AG04450 (cell line): ENCODE measurements around the genes C12orf75 and NUAK1.

DNA sequence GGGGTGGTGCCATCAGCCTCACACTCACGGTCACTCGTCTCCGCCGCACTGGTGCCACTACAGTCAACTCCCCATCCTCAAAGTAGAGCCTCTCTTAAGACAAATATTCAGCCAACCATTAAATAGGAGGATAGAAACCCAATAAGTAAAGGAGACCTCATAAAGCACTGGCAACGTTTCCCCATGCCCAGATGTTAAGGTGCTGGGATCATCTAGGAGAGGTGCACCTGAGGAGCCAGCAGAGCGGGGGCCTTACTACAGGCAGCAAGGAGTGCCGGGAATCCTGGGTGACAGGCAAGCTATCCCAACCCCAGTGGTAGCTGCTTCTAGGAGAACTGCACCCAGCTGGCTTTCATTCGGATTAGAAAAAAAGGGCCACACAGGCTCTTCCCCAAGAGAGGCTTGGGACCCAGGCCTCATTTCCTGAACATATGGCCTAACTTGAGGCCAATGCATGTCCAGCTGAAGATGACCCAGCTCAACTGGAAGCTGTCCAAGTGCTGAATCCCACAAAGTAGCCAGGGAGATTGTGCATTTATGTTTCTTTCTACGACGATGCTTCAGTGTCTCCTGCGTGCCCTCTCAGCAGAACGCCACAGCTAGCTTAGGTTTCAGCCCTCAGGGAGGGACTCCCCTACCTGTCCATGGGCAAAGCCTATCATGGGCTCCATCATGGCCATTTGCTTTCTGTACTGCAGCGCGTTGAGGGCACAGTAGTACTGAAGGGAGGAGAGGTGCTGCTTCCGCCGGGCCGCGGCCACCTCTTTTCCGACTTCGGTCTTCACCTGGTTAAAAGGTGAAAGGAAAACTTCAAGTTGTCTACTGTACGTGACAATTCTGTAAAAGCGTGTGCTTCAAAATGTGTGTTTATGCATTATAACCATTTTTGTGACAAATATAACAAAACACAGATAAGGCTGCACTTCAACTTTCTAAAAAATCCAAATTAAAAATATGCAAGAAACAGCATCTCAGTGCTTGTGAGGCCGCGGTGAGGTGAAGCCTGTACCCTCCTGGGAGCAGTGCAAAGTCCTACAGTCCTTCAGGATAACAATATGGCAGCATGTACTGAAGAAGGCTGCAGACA lies 29.2 kb downstream of the APPL2 start:
- CAGE, long polyA plus RNA: no peak
- RRBS: no CpG with 5 or more reads among the region's 24 CpGs

DNA sequence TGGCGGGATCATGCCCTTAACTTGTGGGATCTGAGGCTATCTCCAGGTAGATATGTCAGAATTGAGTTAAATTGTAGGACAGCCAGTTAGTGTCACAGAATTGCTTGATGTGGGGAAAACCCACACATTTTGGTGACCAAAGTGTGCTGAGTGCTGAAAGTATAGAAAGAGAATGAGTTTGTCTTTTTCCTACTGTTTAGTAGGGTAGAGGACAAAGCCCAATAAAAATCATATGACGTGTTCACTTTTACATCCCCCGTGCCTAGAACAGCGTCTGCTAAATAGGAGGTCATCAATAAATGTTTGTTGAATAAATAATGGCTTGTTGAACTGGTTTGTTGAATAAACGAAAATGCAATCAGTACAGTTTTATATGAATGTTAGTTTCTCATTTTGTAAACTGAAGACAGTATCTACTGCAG lies 20.7 kb downstream of the APPL2 start:
- CAGE, long polyA plus RNA: no peak
- RRBS: no CpG with 5 or more reads among the region's 5 CpGs

- CAGE, long polyA plus RNA: no peak
- RRBS: no CpG with 5 or more reads among the region's 4 CpGs
These were observed 3.2 kb upstream of the APPL2 start for GRCh38 chr12:105239168-105239611.

DNA sequence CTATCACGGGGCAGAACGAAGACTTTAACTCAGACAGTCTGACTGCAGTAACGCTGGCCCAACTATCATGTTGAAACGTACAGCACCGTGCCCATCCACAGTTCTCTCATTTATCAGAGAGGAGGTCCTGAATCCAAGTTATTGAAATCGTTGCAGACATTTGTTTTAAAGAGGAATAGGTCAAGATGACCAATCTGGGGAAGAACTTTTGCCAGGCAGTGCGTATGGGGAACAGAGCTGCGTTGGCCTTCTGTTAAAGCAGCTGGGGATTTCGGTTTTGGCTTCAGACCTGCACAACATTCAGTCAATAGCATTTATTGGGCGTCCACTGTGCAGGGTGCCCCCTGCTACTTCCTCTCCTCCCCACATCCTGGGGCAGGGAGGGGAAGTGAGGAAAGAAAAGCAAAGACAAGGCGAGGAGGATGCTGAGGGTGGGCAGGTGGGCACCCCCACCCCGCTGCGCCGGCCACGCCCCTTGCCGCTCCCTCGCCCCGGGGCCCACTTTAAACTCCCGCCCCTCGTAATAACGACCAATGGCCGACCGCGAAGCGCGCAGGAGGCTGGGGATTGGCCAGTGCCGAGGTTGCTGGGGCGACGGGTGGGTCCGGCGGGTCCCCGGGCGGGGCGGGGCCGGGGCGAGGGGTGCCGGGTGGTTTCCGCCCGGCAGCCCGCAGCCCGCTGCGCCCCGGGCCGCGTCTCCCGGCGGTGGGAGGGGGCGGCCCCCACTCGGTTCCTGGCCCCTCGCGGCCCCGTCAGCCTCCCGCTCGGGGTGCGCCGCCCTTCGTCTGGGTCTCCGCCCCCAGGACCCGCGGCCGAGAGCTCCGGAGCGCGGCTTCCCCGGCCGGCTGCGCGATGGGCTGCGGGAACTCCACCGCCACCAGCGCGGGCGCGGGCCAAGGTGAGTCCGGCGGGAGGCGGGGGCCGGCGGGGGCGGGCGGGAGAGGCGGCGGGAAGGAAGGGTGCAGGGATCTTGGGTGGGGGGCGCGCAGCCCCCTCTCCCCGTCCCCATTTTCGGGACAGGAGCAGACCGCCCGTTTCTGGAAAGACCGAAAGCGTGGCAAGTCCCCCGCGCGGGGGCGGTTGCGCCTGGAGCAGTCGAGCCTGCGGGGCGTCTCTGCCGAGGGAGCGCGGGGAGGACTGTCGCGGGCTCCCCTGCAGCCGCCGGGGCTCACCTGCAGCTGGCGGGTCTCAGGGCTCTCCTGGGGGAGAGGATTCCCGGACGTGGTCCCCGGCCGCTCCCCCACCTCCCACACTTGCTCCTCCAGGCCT lies at the start of gene C12orf75:
TSS of gene C12orf75 (plus strand) at position 652 of the 1,269 bp plus-strand sequence.
- CAGE, long polyA plus RNA: start-site peak on the plus strand centred at position 674 of the sequence, 103 bp wide, 70 and 23 reads in 2 replicates; start-site peak on the plus strand centred at position 817 of the sequence, 91 bp wide, 122 and 162 reads in 2 replicates
- RRBS: 2% methylated on average over 20 of the region's 111 CpGs

- CAGE, long polyA plus RNA: no peak
- RRBS: no CpG with 5 or more reads among the region's 5 CpGs
These were observed 54.5 kb downstream of the C12orf75 start for GRCh38 chr12:105385032-105385450.

DNA sequence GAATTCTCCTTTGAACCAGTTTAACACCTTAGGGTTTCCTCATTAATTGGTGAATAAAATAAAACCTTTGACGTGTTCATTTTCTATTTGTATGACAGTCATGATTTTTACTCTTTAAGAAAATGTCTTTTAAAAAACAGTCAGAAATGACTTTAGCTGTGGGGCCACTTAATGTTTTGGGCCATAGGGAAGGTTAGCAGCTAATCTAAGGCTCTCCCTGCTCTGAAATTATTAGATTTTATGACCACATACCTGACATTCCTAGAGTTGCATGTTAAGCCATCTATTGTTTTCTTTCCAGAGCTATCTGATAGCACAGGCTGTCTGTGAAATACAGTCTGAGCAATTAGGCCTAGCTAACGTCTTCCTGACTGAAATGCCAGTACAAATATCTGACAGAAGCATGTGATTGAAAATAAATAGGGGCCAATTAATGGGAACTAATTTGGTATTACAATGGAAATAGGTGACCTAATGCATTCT lies 115.0 kb downstream of the C12orf75 start:
- CAGE, long polyA plus RNA: no peak
- RRBS: no CpG with 5 or more reads among the region's 2 CpGs

GRCh38 chr12:105672484-105672887 lies 342.0 kb downstream of the C12orf75 start:
- CAGE, long polyA plus RNA: no peak
- RRBS: no CpG with 5 or more reads among the region's 7 CpGs

DNA sequence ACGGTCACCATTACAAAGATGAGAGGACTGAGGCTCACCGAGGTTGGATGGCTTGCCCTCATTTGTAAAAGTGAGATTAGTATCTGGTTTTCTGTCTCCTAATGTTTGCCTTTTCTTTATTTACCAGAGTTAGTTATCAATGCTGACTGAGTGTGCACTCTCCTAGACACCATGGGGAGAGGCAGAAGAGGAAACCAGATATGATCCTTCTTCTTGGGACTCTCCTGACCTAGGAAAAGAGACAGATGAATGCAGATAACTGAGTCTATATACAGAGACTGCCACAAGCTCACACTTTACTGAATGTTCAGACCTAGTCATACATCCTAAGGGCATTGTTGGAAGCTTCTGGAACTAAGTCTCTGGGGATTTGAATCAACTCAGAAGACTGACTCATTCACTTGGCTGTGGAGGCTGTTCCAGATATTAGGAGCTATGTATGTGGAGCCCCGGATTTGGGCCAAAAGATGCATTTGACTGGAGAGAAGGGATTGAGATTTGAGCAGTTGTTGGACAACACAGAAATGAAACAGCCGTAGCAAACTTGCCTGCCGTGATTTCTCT lies 397.0 kb downstream of the NUAK1 start:
- CAGE, long polyA plus RNA: no peak
- RRBS: no CpG with 5 or more reads among the region's 5 CpGs

DNA sequence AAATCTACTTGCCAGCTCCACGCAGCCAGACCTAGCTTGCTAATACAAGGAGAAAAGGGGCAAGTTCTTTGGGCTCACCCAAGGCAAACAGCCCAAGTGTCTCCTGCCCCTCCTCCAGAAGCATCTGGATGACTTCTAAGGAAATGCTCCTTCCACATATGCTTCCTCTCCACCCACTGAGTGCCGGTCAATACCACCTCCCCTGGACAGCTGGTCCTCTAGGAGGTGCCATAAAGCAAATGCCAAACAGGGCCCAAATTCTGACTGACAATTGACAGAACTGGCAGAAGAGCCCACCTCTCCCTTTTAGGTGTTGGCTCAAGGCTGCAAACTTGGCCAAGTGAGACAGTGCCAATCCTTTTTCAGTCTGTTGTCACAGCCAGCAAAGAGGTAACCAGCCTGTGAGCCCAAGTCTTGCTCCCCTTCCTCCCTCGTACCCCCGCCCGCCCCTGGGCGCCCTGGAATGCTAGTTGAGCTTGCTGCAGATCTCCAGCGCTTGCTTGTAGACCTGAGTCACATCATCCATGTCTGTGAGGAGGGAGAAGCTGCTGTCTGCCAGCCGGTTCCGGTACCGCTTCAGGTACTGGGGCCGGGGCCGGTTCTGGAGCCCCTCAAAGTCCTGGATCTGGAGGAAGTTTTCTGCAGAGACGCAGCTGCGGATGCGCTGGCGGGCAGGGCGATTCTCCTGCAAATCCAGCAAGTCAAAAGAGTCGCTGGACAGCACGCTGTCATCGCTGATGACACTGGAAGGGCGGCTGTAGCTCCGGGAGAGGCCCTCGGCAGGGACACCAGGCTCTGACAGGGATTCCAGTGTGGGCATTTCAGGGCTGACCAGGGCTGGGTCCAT lies 72.2 kb downstream of the NUAK1 start:
- CAGE, long polyA plus RNA: no peak
- RRBS: no CpG with 5 or more reads among the region's 23 CpGs

GRCh38 chr12:106078533-106079155 lies 60.1 kb downstream of the NUAK1 start:
- CAGE, long polyA plus RNA: no peak
- RRBS: no CpG with 5 or more reads among the region's 8 CpGs

- CAGE, long polyA plus RNA: no peak
- RRBS: no CpG with 5 or more reads among the region's 14 CpGs
These were observed 42.4 kb downstream of the NUAK1 start for GRCh38 chr12:106096135-106096890.

GRCh38 chr12:106138421-106139021 lies at the start of gene NUAK1:
Gene NUAK1, minus strand, starts transcription at chr12:106138954.
- CAGE, long polyA plus RNA: no peak
- RRBS: 2% methylated on average over 11 of the region's 66 CpGs

DNA sequence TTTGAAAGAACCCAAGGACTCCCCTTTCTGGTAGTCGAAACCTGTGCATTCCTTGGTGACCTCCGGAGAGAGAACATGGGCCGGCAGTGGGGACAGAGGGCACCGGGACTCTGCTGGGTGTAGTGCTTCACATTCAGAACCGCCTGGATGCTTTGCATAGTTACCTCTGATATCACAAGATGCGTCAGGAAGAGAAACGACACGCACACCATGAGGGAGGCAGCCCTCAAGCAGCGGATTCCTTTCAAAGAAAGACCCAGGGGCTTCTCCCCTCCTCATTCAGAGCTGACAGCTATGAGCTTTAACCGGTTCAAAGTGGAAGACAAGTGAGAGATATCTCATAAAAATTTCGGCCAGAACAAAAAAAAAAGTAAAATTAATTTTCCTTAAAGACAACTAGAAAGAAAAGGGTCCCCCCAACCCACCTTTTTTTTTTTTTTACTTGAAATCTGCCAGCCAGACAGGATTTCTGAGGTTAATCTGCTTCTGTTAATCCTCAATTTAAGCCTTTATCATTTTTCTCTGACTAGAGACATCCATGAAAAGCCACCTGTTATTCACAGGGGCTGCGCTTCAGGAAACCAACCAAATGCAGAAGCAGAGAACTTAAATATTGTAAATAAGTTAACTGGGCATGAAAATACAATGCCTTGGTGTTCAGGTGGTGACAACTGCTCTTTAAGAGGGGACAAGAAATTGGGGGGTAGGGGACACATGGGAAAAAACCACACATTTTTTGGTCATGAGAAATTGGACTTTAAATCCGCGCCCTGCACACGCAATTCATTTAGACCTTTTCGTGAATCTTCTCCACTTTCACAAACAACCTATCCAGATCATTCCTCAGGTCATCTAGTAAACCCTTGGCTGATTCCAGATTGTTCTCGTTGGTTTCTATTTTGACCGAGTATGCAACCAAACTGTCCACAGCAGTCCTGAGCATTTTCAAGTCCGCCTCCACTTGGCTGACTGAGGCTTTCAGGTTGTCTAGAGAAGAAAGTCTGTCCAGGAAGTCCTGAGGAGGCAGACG lies 9.3 kb downstream of the CKAP4 start:
- CAGE, long polyA plus RNA: no peak
- RRBS: no CpG with 5 or more reads among the region's 20 CpGs

DNA sequence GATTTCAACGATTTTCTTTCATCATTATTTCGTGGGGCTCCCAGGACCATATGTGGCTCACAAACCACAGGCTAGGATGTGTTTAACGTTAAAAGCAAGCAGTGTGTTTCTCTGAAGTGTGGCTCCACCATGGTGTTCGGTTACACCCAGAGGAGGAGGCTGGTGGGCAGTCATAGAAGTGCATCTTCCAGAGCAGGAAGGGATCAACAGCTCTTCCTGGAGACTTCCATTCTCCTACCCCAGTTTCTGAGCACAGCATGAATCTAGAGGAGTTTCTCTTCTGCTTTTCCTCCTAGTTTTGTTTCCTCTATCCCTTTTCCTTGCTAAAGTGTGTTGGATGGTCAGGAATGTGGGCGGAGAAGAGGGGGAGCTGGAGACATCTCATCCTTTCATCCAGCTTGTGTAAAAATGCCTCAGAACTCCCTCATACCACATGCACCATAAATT lies 3.8 kb upstream of the CKAP4 start:
- CAGE, long polyA plus RNA: no peak
- RRBS: no CpG with 5 or more reads among the region's 5 CpGs

GRCh38 chr12:106254595-106254996 lies 6.8 kb upstream of the CKAP4 start:
- CAGE, long polyA plus RNA: no peak
- RRBS: no CpG with 5 or more reads among the region's 2 CpGs

DNA sequence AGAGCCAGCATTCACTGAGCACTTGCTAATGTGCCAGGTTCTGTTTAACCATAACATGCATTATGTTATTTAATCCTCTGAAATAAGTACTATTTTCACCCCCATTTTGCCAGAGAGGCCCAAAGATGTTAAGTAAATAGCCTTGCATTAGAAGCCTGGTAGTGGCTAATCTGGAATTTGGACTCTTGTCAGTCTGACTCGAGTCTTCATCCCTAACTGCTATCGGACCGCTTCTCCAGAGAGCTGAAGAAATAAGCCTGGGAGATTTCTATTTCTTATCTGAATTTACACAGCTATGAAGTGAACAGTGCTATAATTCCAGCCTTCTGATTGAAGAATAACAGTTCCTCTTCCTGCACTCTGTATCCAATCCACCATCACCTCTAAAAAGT lies 2.1 kb downstream of the POLR3B start:
- CAGE, long polyA plus RNA: no peak
- RRBS: no CpG with 5 or more reads among the region's 3 CpGs

DNA sequence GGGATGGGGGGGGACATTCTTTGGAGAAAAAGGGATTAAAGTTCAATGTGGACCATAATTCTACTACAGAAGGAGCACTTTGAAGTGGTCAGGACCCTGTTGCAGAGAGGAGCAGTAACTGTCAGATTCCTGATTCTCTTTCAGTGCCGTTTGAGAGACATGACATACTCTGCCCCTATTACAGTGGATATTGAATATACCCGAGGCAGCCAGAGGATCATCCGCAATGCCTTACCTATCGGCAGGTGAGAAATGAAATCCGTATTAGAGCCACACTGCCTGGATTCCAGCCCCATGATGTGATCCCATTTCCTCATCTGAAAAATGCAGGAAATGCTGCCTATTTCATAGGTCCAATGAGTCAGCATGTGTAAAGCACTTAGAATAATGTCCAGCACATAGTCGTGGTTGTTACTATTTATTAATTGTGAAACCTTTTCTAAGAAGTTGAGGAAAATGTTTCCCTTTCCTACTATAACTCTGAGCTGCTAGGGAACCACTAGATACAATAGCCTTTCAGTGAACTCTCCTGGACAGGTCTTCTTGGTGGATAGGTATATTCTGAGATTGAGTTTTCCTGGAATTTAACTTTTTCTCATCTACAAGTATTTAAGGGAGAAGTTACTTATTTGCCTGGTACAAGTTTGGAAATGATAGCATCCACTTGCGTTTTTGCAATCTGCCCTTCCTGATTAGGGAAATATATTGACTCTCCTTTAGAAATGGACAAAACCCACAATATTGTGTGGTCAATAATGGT lies 12.1 kb downstream of the POLR3B start:
- CAGE, long polyA plus RNA: no peak
- RRBS: no CpG with 5 or more reads among the region's 7 CpGs

GRCh38 chr12:106586910-106587920 lies 4.4 kb downstream of the RFX4 start:
- CAGE, long polyA plus RNA: no peak
- RRBS: 3% methylated on average over 31 of the region's 68 CpGs

DNA sequence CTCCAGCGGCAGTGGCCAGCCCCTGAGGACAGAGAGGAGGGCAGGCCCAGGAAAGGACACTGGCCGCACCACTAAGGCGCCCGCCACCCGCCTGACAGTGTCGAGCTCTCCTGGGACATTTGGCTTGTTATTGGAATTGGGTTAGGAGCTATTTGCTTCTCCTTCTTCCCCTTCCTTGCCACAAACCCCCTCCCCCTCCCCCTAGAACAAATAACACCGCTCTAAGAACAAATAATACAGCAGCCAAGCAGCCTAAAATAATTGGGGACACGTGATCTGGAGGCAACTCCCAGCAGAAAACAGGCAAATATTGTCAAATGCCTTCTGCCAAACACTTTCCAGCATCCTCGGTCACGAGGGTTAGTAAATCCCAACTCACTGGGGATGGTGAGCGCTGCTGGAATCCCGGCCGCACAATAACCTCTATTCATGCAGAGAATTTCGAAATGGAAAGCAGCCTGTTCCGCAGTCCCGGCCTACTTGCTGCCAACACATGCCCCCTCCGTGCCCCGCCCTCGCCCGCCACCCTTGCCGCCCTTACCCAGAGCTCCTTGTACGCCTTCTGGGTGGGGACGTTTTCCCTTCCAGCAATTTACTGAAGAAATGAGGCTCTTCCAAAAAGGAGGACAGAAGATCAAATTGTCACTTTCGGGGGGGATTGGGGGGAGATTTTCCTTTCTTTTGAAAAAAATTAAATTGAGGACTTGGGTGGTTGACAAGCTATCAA lies 62.2 kb downstream of the RFX4 start:
- CAGE, long polyA plus RNA: no peak
- RRBS: no CpG with 5 or more reads among the region's 24 CpGs

DNA sequence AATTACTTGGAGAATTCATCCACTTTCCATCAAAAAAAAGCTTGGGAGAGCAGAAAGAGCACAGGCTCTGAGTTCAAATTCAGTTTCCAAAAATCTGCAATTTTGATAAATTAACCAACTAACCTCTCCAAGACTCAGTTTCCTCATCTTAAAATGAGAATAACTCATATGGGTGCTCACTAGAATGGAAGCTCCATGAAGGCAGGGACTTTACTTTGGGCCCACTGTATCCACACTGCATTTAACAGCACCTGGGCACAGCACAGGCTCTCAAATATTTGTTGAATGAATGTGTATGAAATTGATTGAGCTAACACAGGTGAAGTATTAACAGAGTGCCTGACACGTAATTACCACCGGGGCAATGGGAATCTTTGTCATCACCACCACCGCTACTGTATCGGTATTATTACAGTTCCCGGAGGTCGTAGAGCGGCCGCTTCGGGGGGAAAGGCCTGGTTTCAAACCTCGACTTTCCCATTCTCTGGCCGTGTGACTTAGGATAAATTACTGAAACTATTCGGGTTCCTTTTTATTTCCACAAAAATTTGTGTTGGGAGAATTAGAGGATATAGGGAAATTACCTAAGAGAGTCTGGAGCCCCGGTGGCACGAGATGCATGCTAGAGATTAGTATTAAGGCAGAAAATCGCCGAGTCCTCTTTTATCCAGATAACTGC lies 1.2 kb upstream of the RIC8B start:
- CAGE, long polyA plus RNA: no peak
- RRBS: 100% methylated on average over 3 of the region's 16 CpGs